Progenitor cell of endocrine pancreas (in vitro differentiated cells): ENCODE data around the genes EFCC1 and HMCES.

DNA sequence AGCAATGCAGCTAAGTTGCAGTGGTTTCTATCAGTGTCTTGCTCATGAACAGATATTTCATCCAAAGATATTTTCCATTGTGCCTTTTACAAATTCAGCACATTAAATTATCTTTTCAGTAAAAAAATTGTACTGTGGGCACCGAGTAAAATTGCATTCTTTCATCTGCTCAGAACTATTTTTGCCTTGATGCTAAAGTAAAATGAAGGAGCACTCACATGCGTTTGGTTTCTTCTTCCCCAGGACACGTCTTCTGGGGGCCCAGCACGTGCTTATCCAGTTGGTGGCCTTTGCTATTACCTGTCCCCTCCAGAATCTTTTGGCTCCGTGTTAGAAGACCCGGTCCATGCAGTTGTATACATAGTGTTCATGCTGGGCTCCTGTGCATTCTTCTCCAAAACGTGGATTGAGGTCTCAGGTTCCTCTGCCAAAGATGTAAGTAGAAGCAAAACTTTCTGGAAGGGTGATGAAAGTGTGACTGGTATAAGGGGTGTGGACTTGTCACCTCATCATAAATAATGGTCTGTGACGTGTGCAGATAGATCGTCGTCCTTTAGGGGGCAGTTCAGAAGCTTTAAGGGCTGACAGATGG lies 15.0 kb downstream of the SEC61A1 start:
- PRO-cap = no peak

DNA sequence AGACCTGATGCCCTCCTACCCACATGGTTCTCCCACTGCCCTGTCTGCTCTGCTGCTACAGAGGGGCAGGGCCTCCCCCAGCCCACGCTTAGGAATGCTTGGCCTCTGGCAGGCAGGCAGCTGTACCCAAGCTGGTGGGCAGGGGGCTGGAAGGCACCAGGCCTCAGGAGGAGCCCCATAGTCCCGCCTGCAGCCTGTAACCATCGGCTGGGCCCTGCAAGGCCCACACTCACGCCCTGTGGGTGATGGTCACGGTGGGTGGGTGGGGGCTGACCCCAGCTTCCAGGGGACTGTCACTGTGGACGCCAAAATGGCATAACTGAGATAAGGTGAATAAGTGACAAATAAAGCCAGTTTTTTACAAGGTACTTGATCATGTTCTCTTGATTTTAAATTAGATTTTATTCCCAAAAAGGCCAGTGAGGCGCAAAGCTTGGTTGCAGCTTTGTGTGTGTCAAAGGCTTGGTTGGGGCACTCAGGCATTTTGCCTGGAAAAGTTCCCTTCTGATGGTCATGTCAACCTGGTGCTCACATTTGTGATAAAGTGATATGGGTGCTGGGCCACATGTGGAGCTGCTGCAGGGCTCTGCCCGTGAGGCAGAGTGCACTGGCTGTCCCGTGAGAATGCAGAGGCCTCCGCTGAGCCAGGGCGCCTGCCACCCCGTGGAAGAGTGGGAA lies 19.2 kb downstream of the SEC61A1 start:
- PRO-cap = no peak

DNA sequence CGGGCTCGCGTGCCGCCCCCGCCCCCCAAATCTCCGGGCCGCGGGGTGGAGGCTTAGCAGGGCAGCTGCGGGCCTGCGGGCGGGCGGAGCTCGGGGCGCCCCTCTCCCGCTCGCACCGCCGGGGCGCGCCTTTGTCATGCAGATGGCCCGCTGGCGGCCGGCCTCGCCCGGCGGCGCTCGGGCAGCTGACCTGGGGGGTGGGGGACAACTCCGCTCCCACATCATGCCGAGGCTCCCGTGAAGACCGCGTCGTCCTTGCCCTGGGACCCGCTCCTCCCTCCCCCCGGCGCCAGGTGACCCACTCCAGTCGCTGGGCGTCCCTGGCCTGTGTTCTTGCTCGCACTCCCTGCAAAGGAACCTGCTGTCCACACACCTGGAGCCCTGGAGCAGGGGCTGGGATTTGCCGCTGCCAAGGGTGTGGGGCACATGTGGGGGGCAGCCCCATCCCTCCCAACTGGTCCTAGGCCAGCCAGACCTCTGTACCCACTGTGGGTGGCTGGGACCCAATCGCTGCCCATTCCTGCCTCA lies 33.6 kb downstream of the DNAJB8 start:
- PRO-cap = bidirectional peak, plus-strand start at position 169 of the sequence, minus-strand start at position 138 of the sequence; unidirectional peak, minus-strand start at position 327 of the sequence

DNA sequence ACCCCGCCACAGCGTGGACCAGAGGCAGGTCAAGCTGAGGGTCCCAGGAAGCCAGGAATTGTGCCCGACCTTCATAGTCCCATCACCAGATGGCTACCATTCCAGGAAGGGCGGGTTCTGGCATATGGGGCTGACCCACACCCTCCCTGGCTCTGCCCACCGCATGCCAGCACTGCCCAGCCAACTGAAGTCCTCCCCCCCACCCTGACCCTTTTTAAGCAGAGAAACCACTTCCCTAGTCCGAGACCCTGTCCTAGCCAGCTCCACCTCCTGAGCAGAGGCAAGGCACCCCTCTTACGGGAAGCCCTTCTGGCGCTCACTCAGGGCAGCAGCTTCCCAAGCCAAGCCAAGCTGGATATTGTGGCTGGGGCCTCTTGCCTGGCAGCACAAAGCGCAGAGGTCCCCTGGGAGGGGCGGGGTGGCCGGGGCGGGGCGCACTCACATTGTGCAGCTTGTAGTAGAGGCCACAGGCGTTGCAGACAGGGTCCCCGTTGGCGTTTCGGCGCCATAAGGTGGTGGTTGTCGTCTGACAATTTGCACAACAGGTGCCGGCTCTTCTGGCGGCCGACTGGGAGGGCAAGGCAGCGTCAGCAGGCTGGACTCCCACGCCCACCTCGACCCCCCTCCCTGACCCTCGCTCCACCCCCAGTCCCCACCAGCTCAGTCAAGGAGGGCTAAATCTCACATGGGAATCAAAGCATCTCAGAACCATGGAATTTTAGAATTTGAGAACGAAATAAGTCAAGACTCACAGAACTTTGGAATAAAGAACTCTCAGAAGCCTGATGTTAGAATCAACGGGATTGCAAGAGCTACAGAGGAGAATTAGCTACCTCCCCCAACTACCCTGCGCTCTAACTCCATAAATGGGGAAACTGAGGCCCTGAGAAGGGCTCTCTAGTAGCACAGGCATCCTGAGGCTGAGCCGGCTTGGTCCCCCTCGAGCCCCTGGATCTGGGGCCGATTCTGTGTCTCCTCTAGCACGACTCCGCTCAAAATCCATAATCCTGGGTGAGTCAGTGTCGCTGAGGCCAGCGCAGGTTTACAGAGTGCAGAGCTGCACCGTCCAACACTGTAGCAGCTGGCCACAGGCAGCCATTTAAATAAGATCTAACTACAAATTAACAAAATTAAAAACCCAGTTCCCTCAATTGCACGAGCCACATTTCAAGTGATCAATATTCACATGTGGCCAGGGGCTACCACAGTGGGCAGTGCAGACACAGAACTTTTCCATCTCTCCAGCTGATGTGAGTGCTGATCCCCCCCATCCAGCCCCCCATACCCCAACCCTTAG lies 11.2 kb downstream of the GATA2 start:
- PRO-cap = no peak

DNA sequence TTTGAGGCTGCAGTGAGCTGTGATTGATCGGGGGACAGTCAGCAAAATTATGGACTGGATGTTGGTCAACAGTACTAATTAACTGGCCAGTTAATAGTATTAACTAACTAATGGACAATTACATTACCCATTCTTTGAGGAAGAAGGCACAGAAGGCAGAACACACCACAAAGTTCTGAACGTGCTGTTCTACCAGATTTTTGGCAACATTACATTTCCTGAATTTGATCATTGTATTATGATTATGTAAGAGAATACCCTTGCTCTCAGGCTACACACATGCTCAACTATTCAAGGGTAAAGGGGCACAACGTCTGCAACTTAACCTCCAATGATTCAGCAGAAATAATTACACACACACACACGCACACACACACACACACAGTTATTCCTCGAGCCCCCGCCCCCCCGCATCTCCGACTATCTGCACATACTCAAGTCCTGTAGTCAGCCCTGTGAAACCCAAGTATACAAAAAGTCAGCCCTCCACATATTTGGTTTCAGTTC lies 26.9 kb downstream of the RPN1 start:
- PRO-cap = no peak

DNA sequence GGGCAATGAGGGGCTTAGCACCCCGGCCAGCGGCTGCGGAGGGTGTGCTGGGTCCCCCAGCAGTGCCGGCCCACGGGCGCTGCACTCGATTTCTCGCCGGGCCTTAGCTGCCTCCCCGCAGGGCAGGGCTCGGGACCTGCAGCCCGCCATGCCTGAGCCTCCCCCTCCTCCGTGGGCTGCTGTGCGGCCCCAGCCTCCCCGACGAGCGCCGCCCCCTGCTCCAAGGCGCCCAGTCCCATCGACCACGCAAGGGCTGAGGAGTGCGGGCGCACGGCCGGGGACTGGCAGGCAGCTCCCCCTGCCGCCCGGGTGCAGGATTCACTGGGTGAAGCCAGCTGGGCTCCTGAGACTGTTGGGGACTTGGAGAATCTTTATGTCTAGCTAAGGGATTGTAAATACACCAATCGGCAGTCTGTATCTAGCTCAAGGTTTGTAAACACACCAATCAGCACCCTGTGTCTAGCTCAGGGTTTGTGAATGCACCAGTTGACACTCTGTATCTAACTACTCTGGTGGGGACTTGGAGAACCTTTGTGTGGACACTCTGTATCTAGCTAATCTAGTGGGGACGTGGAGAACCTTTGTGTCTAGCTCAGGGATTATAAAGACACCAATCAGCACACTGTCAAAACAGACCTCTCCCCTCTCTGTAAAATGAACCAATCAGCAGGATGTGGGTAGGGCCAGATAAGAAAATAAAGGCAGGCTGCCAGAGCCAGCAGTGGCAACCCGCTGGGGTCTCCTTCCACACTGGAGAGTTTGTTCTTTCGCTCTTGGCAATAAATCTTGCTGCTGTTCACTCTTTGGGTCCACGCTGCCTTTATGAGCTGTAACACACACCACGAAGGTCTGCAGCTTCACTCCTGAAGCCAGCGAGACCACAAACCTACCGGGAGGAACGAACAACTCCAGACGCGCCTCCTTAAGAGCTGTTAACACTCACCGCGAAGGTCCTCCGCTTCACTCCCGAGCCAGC lies 3.2 kb upstream of the RPN1 start:
- PRO-cap = no peak

DNA sequence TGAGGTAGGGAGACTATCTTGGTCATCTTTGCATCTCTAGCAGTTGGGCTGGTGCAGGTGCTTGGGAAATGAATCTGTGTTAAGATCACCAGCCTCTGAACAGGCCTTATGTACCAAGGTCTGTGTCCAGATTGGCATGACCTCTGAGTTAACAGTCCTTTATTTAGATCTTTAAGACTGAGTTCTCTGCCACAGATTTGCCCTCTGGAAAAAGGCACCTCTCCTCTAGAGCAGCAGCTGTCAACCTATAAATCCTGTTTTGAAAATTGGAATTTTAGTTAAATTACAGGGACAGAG lies 35.4 kb downstream of the RAB7A start:
- PRO-cap = no peak

DNA sequence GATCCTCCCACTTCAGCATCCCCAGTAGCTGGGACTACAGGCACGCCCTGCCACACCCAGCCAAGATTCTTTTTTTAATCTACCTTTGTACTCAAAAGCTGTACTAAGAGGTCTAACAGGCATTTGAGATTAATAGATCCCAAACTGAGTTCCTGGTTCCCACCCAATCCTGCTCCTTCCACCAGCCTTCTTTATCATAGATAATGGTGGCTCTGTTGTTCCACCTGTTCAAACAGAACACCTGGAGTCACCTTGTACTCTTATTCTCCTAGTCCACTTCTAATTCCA lies 2.6 kb downstream of the ACAD9 start:
- PRO-cap = no peak

- PRO-cap = no peak
These were observed 2.6 kb downstream of the CFAP92 start for GRCh38 chr3:128991225-128991737.

GRCh38 chr3:129000919-129001775 lies at the start of gene EFCC1:
TSS of gene EFCC1 (plus strand) at chr3:129001304.
- PRO-cap = bidirectional peak, plus-strand start at chr3:129001304, minus-strand start at chr3:129001193

- PRO-cap = no peak
These were observed 16.1 kb downstream of the EFCC1 start for GRCh38 chr3:129016804-129017918.

DNA sequence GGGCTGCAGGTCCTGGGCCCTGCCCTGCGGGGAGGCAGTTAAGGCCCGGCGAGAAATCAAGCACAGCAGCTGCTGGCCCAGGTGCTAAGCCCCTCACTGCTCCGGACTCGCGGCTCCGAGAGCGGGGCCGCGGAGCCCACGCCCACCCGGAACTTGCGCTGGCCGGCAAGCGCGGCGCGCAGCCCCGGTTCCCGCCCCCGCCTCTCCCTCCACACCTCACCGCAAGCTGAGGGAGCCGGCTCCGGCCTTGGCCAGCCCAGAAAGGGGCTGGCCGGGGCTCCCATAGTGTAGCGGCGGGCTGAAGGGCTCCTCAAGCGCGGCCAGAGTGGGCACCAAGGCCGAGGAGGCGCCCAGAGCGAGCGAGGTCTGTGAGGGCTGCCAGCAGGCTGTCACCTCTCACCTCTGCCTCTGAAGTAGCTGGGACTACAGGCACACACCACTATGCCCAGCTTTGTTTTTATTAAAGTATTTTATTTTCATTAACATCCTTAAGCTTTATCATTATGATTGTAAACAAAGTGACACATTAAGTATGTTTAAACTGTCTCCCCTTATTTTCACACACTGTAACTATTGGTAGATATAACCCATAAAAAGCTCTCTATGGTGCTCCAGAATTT lies 8.0 kb downstream of the GP9 start:
- PRO-cap = no peak

DNA sequence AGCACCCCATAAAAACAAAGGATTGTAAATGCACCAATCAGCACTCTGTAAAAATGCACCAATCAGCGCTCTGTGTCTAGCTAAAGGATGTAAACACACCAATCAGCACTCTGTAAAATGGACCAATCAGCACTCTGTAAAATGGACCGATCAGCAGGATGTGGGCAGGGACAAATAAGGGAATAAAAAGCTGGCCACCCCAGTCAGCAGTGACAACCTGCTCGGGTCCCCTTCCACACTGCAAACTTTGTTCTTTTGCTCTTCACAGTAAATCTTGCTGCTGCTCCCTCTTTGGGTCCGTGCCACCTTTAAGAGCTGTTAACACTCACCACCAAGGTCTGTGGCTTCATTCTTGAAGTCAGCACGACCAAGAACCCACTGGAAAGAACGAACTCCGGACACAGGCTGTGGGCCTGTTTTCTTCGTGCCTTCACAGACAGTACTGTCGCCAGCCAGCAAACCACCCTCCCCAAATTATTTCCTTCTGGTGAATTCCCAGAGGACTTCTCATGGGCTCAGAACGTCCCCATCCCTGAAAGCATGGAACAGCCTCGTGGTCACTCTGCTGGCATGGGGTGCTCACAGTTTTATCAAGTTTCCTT lies 9.0 kb downstream of the GP9 start:
- PRO-cap = no peak

- PRO-cap = no peak
These were observed 9.4 kb downstream of the GP9 start for GRCh38 chr3:129070087-129070355.

DNA sequence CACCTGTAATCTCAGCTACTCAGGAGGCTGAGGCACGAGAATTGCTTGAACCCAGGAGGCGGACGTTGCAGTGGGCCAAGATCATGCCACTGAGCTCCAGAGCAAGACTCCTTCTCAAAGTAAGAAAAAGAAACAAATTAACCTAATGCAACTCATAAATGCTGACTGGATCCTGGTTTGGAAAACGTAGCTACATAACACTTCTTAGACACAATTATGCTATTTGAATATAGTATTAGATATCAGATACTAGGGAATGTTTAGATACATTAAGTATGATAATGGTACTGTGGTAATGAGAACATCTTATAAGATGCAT lies 5.7 kb upstream of the ISY1 start:
- PRO-cap = no peak

DNA sequence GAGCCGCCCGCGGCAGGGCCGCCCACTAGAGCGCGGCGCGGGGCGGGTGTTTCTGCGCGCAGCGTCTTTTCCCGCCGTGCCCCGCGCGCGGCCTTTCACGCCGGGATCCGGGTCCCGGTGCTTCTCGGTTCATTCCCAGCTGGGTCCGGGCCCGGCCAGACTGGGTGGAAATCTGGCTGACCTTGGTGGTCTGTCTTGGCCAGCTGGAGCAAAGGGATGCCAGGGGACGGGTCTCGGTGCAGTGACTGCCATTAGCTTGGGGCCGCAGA lies 220 bp upstream of the CNBP start:
- PRO-cap = bidirectional peak, plus-strand start at position 132 of the sequence, minus-strand start outside the sequence

DNA sequence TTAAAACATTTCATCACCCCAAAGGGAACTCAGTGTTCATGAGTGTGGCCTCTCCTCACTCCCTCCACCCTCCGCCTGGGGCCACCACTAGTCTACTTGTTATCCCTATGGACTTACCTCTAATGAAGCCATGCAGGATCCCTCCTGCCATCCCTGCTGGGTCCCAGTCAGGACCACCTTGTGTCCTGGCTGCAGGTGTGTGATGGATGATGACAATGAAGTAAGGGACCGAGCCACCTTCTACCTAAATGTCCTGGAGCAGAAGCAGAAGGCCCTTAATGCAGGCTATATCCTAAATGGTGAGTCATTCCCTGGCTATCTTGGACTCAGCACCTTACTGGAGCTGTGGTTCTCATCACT lies 10.9 kb upstream of the HMCES start:
- PRO-cap = no peak

DNA sequence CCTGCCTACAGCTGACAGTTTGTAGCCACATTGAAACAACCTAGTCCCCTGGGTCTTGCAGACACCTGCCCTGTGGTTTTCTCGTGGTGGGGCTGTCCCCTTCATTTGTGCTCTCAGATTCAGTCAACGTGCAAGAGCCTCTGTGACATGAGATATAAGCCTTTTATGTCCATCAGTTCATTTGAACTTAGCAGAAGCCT lies 2.2 kb upstream of the HMCES start:
- PRO-cap = no peak

DNA sequence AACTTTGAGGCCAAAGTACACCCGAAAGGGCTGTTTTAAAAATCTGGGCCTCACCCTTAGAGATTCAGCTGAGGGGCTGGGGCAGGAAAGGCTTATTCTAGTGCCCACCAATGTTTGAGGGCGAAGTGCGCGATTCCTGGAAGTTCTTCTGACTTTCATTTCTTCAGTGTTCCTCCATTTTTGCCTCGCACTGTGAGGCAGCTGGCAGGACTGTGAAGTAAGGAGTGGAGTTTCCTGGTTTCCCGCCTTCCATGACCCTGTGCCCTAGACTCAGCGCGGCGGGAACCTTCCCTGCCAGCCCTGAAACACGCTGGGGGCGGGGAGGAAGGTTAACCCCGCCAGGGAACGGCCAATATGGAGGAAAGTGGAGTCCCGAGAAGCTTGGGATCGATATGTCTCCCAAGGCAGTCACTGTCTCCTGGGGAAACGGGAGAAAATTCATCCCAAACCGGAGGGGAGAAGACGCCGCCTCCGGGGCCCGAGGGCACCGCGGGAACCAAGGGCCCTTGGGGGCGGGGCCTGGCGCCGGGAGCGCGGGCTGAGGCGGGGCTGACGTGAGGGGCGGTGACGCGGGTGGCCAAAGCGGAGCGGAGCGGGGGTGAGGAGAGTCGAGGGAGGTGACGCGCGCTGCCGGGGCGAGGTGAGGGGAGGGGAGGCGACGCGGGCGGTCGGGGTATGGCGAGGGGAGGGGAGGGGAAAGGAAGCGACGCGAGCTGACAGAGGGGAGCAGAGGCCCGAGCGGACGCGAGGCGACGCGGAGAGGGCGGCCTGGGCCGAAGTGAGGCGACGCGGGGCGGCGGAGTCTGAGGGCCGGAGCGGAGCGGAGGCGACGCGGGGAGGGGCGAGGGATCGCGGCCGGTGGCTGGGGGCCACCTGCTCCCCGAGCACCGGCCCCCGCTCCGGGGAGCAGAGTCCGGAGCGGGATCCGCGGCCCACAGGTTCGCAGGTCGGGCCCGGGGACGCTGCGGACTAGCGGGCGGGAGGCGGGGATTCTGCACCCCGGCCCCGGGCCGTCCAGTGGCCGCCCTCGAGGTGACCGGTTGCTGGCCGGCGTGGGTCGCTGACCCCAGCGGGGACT lies at the start of gene HMCES:
TSS of gene HMCES (plus strand) at position 605 of the 1,078 bp plus-strand sequence.
- PRO-cap = bidirectional peak, plus-strand start at position 719 of the sequence, minus-strand start at position 498 of the sequence; bidirectional peak, plus-strand start at position 937 of the sequence, minus-strand start at position 971 of the sequence

GRCh38 chr3:129314583-129315275 lies 1.4 kb downstream of the H1-10 start:
- PRO-cap = bidirectional peak, plus-strand start at chr3:129315089, minus-strand start at chr3:129314859